ENCODE data around the genes PSIP1 and CNTLN.

GRCh38 chr9:15509918-15511187 is at the start of gene PSIP1:
TSS of gene PSIP1 (minus strand) at chr9:15510970.
- PRO-cap, result bidirectional peak, plus-strand start at chr9:15511281, minus-strand start at chr9:15510962
- RAMPAGE, long total RNA, 4 experiments, result no peak in any of the 4 experiments

DNA sequence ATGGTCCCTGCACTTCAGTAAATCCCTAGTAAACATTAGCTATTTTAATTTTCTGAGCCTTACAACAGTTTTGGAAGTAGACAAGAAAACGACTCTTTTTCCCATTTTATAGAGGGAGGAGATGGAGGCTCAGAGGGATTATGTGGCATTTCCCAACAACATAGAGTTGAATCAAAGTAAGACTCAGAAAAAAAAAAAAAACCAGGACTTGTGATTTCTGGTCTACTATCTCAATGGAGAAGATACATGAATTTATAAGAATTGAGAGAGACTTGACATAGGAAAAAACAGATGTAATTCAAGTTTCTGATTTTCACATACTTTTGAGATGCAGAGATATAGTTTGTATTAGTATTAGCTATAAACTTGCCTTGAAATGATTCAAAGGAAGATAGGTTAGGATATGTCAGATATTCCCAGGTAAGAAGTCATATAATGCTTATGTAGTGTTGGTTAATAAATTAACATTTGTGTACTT is 365.4 kb downstream of the CCDC171 start:
- PRO-cap, result no peak
- RAMPAGE, long total RNA, 4 experiments, result no peak in any of the 4 experiments

DNA sequence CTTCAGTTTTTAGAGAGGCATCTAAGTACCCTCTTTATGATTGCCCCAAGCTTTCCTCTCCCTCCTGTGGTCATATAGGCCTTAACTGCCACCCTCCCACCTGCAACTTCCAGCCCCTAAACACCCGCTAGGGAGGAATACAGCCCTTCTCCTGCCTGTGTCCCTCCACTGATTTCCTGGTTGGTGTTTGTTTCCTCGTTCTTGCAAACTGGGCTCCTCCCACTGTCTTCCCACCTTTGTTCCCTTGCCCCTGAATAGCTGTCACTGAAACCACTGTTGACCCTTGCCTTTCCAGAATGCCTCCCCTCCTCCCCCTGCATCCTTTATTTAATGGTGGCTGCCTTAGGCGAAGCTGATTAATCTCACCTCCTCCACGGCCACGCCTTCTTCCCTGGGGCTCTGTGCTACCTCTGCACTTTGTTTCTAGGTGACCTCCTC is 626.7 kb downstream of the BNC2 start:
- PRO-cap, result no peak
- RAMPAGE, long total RNA, 4 experiments, result no peak in any of the 4 experiments

DNA sequence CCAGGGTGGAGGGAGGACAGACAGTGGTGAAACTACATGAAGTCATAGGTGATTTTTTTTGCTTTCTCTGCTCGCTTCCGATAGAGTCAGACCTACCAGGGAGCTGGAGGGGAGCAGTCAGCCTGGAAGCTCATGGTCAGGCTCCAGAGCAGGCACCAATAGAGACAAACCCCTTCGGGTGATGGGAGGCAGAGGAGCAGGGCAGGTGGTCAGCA is 538.1 kb downstream of the BNC2 start:
- PRO-cap, result unidirectional peak, plus-strand start at position 89 of the sequence
- RAMPAGE, long total RNA, 4 experiments, result no peak in any of the 4 experiments

DNA sequence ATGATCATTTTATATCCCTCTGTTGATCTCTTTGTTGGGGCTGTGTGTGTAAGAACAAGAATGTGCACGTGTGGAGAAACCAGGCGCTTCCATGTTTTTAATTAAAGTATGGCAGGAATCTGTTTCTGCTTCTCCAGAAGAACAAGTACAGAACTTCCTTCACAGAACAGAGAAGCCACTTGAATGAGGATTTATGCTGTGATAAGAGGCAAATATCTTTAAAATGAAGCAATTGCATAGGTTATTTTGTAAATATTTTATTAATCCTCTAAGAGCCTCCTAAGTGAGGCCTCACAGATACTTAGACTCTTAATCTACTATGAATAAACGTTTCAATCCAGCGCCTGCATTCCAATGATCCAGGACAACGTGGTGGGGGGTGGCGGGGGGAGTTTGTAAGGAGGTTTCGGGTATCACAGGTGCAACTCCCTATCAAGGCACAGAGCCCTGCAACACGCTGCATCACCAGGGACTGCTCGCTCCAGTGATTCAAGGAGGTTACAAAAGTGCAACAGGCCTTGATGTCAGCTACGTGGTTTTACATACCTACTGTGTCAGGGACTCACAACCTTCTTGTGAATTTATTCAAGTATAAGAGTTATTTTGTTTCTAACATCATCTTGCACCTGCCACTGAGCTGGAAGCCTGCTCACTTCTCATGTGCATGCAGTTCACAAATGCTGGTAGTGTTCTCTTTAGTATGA is 409.1 kb downstream of the BNC2 start:
- PRO-cap, result no peak
- RAMPAGE, long total RNA, 4 experiments, result no peak in any of the 4 experiments

DNA sequence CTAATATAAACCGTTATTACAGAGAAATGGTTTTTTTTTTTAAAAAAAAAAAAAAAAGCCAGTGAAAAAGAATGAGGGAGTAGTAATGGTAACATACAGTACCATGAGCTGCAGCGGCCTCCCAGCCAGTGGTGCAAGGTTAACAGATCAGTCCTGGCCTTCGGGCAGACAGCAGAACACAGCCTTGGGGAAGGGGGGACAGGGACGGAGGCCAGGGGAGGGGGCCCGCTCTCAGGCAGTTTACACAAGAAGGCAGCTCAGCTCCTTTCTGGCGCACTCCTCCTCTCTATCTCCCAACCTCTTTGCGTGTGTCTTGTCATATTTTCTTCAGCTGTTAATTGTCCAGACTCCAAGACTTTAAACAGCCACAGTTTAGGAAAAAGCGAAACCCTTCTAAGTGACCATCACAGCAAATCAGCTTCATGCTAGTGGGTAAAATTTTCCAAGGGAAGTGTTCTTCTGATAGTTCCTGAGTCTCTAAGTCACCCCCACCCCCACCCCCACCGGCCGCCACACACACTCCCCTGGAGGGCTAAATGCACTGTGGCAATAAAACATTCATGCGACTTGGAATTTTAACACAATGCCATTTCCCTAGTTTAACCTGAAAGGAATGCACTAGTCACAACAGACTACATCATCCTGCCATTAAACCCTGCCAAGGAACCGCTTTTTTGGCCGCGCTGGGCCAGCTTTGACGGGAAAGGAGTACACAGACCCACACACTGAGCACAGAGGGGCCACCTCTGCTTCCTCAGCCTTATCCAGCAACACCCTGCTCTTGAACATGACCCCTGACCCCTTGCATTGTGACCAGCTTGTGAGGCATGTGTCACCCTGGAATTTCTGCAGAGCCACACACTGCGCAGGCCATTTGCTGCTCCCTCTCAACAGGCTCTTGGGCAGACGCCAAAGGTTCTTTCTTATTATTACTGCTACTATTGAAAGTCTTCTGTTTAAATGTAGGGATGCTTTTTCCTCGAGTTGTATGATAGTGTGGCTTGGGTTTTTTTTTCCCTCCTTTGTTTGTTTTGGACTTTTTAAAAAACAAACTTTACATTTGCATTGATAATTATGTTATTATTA is 165.5 kb downstream of the BNC2 start:
- PRO-cap, result bidirectional peak, plus-strand start at position 91 of the sequence, minus-strand start outside the sequence; unidirectional peak, minus-strand start at position 293 of the sequence; unidirectional peak, minus-strand start at position 336 of the sequence; bidirectional peak, plus-strand start at position 743 of the sequence, minus-strand start at position 430 of the sequence
- RAMPAGE, long total RNA, 4 experiments, result no peak in any of the 4 experiments

DNA sequence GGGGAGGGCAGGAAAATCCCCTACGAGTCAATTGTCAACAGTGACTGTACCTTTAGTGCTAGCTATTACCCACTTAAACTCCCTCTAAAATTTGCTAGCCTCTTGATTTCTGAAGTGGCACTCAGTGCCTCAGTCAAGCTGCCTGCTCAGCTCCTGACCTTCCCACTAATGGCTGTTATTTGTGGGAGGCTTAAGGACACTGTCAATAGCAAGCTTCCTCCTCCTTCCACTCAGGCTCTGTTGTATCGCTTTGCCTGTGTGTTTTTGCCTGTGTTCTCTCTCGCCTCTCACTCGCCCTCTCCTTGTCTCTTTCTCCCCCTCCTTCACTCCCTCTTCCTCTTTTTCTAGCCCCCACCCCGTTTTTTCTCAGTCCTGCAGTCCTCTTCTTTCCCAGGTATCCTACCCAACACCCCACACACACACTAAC is 140.8 kb downstream of the BNC2 start:
- PRO-cap, result unidirectional peak, minus-strand start at position 170 of the sequence
- RAMPAGE, long total RNA, 4 experiments, result no peak in any of the 4 experiments

- PRO-cap, result bidirectional peak, plus-strand start at chr9:16871757, minus-strand start at chr9:16871628; bidirectional peak, plus-strand start at chr9:16871925, minus-strand start at chr9:16871937
- RAMPAGE, long total RNA, 4 experiments, result no peak in any of the 4 experiments
Measured at GRCh38 chr9:16871562-16872363, 1.3 kb upstream of the BNC2 start.

GRCh38 chr9:17134748-17135875 is at the start of gene CNTLN:
TSS of gene CNTLN (plus strand) at chr9:17135040.
- PRO-cap, result bidirectional peak, plus-strand start at chr9:17135053, minus-strand start at chr9:17134860
- RAMPAGE, long total RNA, 4 experiments, result start-site peak on the plus strand in 3 of 4 experiments, at chr9:17135021-17135068 at its widest, 56 to 297 reads per replicate

DNA sequence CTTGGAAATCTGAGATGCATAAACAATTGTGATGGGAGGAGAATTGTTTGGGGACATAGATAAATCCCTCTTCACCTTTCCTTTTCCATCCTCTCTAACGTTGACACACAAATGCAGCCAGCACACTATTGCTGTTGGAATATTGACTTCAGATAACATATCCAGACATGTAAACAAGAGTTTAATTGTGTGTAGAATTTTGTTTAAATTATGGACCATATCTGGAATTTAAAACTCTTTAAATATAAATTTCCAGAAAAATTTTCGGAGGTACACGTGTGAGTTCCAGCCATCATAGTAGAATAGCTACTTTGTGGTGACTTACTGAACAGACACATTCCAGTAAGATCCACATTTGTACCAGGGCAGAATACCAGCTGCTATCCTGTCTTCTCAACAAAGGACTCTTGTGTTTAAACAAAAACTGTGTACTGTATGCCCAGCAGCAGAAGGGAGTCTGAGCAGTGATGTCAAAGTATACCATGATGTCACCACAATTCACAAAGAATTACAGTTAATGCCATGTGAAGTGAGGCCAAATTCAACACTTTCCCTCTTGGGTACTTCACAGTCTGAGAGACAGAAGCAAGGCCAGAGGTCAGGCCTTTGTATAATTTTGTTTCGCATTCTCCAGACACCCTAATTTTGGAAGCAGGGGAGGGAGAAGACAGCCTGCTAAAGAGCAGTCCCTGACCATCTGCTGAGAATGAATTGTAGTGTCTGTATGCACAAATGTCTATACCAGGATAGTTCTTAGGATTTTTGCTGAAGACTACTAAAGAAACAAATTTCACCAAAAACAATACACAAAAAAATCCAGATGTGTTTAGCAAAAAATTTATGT is 137.0 kb downstream of the ADAMTSL1 start:
- PRO-cap, result no peak
- RAMPAGE, long total RNA, 4 experiments, result no peak in any of the 4 experiments

DNA sequence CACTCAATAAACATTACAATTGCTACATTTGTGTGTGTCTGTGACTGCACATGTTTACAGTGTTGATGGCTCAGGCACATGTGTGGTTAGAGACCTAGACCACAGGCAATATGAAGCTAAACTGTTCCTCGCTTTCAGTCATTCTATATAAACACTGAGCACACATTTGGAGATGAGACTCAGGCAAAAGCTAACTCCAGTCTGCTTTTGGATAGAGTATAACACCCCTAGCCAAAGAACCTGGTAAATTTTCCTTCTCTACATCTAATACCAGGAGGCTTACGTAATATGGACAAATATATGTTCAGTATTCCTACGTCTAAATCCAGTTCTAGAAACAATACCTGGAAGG is 247.6 kb downstream of the SAXO1 start:
- PRO-cap, result no peak
- RAMPAGE, long total RNA, 4 experiments, result no peak in any of the 4 experiments

DNA sequence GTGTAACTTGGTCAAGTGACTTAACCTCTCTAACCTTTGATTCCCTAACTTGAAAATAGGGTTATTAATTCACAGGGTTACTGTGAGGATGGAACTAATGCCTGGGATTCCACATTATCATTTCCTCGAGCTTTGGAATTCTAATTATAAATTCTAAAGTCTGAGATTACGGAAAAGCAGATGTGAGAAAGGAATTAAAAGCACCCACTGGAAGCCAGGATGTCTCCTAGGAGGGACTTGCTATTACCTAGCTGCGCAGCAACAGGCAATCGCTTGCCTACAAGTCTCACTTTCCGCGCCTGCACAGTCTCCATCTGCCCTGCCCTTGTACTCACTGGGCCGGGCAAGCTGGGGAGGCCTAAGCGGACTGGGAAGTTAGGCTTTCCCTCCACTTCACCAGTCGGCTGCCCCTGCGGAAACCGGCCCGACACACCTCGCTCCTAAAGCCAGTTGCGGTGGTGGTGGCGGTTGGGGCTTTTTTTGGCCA is 501 bp upstream of the RRAGA start:
- PRO-cap, result unidirectional peak, plus-strand start at position 207 of the sequence
- RAMPAGE, long total RNA, 4 experiments, result no peak in any of the 4 experiments

DNA sequence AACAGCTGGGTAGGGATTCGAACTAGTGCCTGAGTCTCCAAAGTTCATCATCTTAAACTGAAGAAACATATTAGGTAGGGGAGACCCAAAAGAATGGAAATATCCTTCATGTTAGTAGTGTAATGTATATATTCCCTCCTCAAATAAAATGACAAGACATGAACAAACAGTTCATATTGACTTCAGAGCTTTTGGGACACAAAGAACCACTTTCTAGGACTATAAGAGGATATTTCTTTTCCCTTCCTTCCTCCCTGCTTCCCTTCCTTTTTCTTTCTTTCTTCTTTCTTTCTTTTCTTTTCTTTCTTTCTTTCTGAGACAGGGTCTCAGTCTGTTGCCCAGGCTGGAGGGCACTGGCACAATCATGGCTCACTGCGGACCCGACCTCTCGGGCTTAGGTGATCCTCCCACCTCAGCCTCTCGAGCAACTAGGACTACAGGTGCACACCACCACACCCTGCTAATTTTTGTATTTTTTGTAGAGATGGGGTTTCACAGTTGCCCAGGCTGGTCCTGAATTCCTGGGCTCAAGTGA is 10.4 kb downstream of the PLIN2 start:
- PRO-cap, result no peak
- RAMPAGE, long total RNA, 4 experiments, result no peak in any of the 4 experiments

DNA sequence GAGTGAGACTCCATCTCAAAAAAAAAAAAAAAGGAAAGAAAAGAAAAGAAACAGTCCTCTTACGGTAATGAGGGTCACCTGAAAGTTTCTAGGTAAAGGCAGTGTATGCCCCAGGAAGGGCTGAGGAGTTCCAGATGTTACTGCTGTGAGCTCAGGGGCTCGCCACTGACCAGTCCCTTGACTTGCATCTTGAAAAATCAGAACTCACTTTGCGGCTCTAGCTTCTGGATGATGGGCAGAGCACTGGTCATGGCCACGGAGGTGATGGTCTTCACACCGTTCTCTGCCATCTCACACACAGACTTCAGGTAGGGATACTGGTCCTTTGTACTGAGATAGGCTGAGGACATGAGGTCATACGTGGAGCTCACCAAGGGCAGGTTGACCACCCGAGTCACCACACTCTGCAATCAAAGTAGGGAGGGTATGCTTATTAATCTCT is 1.4 kb downstream of the PLIN2 start:
- PRO-cap, result no peak
- RAMPAGE, long total RNA, 4 experiments, result no peak in any of the 4 experiments

- PRO-cap, result no peak
- RAMPAGE, long total RNA, 4 experiments, result no peak in any of the 4 experiments
Measured at GRCh38 chr9:19160031-19160454, 32.8 kb upstream of the PLIN2 start.

DNA sequence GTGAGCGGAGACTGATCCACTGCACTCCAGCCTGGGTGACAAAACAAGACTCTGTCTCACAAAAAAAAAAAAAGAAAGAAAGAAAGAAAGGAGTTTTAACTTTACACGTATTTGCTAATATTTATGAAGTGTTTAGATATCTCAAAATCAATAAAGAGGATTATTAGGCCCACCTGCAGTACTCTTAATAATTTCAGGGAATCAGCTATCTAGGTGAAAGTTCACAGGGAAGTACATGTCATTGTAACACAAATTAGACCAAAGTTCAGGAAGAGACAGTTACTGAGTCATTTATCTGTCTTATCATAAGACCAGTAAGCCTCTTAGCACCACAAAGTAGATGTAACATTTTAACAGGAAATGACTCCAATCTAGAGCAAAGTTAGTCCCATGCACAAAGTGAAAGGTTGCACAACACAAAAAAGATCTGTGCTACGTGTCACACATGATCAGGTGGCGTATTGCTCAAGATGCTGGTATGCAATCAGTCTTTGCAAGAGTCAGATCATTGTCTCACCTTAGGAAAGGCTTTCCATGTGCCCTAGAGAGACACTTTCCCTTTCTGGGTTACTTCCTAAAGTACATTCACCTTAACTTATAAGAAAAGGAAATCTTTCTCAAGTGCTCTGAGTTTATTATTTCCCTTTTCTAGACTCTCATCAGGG is 34.3 kb upstream of the PLIN2 start:
- PRO-cap, result no peak
- RAMPAGE, long total RNA, 4 experiments, result no peak in any of the 4 experiments

DNA sequence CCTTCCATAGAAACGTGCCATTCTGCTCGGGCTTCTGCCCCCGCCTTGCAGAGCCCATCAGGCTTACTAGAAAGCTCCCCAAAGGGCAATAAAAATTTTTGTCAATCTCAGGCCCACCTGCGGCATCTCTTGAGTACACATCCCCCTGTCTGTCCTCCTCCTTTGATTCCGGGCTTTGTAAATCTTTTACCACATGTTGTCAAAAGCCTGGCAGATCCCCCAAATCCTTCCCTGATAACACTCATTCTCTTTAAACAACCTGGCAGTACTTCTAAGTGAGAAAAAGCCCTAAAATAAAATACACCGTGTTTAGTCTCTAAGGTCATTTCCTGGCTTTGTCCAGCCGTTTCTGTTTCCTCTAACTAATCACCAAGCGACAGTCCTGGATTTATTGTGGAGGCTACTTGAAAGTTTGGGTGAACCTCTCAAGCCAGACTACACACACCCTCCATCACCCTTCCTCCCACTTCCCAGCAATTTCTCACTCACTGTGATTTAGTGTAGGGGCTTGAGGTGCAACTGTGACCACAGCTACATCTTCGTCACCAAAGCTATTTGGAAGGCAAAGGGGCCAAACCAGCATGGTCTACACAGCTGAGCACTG is 239.9 kb upstream of the SLC24A2 start:
- PRO-cap, result no peak
- RAMPAGE, long total RNA, 4 experiments, result no peak in any of the 4 experiments

DNA sequence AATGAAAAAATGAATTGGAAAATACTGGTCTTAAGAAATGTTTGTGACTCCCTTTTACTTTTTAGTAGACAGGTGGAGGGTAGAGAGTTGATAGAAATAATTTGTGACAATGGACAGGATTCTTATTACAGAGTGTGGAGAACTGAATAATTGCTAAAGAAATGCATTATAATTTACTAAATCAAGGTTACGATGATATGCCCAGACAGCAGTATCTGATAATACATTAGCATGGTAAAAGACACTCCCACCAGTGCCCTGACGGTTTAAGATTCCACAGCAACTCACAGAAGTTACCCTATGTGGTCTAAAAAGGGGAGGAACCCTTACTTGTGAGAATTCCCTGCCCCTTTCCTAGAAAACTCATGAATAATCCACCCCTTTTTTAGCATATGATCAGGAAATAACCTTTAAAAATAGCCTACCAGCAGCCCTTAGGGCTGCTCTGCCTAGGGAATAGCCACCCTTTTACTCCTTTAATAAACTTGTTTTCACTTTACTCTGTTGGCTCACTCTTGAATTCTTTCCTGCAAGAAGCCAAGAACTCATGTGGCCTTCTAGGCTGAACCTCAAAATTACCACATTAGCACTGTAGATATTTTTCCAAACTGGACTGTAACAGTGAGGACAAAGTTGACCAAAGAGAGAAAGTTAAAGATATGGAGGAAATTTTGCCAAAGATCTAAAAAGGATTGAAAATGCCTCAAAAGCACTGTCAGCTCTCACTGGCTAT is 244.8 kb upstream of the SLC24A2 start:
- PRO-cap, result no peak
- RAMPAGE, long total RNA, 4 experiments, result no peak in any of the 4 experiments

DNA sequence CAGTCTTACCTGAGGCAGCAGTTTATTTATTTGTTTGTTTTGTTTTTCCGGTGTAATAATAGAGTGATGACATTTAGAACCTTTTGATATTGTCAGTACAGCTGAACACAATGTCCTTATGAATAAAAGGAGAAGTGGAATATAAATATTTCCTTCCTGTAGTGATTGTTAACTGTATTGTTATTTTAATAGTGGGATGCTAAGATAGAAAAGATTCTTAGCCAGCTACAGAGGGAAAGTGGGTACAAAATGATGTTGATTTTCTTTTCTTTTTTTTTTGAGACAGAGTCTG is 34.7 kb downstream of the FOCAD start:
- PRO-cap, result no peak
- RAMPAGE, long total RNA, 4 experiments, result no peak in any of the 4 experiments

GRCh38 chr9:21030268-21030975 is 1.0 kb downstream of the HACD4 start:
- PRO-cap, result unidirectional peak, plus-strand start at chr9:21030898
- RAMPAGE, long total RNA, 4 experiments, result no peak in any of the 4 experiments